Fibroblast of the aortic adventitia (primary cell): ENCODE results near the genes CD38 and TAPT1.

GRCh38 chr4:15591908-15592475, 63.2 kb downstream of the FBXL5 start:
- CAGE, long polyA plus RNA = no peak

GRCh38 chr4:15602378-15602752, 52.8 kb downstream of the FBXL5 start:
- CAGE, long polyA plus RNA = no peak

DNA sequence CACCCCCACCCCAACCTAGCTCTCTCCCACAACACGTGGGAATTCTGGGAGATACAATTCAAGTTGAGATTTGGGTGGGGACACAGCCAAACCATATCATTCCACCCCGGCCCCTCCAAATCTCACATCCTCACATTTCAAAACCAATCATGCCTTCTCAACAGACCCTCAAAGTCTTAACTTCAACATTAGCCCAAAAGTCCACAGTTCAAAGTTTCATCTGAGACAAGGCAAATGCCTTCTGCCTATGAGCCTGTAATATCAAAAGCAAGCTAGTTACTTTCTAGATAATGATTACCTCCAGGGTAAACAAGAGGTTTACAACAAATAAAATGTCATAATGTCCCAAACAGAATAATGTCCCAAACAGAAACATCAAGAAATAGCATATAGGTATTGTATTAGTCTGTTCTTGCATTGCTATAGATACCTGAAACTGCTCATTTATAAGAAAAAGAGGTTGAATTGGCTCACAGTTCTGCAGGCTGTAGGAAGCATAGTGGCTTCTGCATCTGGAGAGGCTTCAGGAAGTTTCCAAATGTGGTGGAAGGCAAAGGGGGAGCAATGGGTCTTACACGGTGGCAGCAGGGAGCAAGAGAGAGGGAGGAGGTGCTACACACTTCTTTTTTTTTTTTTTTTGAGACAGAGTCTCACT, 3.0 kb upstream of the BST1 start:
- CAGE, long polyA plus RNA = no peak

DNA sequence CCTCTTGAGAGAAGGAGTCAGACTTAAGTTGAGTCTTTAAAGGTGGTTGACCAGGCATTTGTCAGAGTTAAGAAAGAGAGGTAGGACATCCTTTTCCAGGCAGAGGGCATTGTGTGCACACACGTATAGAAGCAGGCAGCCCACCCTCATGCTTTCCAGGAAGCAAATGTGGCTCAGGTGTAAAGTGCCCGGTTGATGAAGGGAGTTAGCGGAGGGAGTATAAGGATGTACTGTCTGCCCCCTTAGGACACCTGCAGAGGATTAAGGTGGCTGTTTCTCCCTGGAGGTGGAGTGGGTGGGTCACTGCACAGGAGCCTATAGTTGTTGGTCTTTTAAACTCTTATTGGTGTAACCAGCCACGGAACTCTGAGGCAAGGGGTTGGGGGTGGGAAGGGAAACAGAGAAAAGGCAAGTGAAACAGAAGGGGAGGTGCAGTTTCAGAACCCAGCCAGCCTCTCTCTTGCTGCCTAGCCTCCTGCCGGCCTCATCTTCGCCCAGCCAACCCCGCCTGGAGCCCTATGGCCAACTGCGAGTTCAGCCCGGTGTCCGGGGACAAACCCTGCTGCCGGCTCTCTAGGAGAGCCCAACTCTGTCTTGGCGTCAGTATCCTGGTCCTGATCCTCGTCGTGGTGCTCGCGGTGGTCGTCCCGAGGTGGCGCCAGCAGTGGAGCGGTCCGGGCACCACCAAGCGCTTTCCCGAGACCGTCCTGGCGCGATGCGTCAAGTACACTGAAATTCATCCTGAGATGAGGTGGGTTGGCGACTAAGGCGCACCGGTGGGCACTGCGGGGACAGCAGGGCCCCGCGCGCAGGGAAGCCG, at the start of gene CD38:
CD38 (plus strand) TSS at position 432 of the 820 bp plus-strand sequence.
- CAGE, long polyA plus RNA = no peak

DNA sequence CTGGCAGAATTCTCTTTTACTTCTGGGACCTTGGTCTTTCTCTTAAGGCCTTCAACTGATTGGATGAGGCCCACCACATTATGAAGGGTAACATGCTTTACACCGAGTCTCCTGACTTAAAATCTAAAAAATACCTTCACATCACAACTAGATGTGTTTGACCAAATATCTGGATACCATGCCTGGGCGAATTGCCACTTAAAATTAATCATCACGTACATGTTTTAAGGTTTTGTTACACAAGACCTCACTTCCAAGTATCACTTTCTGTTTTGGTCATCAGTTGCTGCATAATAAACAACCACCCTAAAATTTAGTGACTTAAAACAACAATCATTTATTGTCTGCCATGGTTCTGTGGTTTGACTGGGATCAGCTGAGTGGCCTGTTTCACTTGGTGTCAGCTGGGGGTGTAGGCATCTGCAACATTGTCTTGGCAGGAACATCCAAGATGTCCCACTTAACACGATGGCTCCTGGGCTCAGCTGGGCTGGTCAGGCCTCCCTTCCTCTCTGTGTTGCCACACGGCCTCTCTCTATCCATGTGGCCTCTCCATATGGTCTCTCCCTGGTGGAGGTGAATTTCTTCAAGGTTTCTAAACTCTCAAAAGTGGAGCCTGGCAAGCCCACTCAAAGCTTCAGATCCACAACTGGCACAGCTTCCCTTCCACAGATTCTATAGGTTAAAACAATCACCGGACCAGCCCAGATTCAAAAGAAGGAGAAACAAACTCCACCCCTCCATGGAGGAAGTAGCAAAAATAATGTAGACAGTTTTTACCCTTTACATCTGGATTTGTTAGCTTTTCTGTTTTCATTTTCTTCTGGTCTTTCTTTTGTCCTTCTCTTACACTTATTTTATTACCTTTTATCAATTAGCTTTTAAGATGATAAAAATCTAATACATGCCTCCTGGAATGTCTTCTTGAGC, 3.7 kb downstream of the CD38 start:
- CAGE, long polyA plus RNA = no peak

DNA sequence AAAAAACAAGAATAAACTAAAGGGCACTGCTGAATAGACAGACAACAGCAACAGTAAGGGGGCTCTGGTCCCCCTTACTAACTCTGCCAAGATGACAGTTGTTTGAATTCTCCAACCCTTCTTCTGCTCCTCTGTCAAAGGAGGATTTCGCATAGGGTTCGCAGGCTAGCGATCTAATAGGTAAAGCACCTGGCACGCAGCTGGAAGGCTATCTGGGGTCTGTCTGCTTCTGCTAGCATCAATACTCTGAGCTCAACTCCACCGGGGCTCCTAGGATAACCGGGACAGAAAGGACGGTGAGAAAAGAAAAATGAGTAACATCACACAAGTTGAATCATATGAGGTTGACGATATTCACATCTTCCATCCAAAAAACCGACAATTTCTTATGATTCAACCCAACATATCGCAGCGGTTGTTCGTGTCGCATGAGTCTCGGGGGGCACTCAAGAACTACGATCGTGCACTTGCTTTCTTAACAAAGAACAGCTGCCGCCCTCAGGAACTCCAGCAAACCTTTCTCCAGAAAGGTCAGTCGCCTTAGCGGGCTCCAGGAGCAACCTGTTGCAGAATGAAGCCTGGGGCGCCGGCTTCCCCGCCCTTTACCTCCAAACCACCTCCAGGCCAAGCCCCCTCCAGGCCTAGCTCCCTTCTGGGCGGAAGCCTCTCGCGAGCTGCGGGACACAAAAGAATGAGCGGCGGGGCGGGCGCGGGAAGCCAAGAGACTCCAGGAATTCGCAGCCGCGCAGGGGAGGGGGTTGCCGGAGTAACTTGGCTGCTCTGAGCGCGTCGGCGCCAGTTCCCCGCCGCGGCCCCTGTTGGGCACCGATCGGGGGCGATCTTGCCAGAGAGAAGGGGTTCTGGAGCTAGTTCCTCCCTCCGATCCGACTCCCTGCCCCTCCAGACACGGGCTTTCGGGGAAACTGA, 1.6 kb downstream of the PROM1 start:
- CAGE, long polyA plus RNA = no peak

DNA sequence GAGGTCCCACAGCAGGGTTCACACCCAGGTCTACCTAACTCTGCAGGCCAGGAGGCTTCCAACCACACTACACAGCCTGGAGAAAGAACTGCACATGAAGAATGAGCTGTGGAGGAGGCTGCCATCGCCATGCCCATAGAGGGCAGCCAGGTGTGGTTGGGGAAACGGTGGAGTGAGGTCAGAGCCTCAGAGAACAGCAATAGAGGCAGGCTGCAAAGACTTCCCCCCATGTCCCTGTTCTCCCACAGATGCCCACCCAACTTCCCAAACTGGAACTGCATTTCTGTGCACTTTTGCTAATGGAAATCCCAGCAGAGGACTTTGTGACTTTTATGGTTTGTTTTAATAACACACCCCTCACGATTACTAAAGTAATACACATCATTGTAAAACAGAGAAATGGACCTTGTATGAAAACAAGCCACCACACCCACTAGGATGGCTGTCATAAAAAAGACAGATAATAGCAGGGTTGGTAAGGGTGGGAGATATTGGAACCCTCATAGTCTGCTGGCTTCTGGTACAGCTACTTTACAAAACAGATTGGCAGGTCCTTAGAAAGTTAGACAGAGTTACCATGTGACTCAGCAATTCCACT, 59.0 kb upstream of the PROM1 start:
- CAGE, long polyA plus RNA = no peak

- CAGE, long polyA plus RNA = no peak
Measured at GRCh38 chr4:16226376-16227443, at the start of gene TAPT1. Gene TAPT1 (minus strand): TSS chr4:16226471.

DNA sequence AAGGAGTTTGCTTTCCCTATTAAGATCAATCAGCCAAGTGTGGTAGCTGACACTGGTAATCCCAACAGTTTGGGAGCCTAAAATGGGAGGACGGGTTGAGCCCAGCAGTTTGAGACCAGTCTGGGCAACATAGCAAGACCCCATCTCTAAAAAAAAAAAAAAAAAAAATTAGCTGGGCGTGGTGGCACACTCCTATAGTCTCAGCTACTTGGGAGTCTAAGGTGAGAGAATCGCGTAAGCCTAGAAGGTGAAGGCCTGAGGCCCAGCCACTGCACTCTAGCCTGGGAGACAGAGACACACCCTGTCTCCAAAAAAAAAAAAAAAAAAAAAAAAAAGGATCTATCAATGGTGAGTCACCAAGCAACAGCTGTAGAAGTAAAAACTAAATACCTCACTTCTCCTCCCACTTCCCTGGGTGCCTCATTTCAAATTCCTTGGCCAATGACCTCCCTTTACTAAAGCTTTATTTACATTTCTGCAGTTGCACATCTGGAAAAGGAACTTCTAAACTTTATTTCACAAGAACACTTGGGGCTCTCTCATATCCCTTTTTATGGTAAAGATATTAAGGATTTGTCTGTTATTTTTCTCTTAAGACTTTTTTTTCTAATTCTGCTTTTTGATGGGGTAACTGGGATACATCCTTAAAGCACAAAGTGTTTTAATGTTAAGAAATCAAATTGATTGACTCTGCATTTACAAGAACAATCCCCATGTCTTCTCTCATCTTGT, 54.3 kb downstream of the LDB2 start:
- CAGE, long polyA plus RNA = no peak

- CAGE, long polyA plus RNA = no peak
Measured at GRCh38 chr4:16862610-16863330, 35.7 kb downstream of the LDB2 start.

GRCh38 chr4:16893397-16893696, 5.1 kb downstream of the LDB2 start:
- CAGE, long polyA plus RNA = no peak

GRCh38 chr4:17511023-17511455, 851 bp downstream of the QDPR start:
- CAGE, long polyA plus RNA = no peak

- CAGE, long polyA plus RNA = no peak
Measured at GRCh38 chr4:17515281-17515769, 360 bp downstream of the CLRN2 start.

- CAGE, long polyA plus RNA = no peak
Measured at GRCh38 chr4:17535917-17536276, 20.9 kb downstream of the CLRN2 start.

GRCh38 chr4:17550503-17550908, 26.5 kb upstream of the LAP3 start:
- CAGE, long polyA plus RNA = no peak

DNA sequence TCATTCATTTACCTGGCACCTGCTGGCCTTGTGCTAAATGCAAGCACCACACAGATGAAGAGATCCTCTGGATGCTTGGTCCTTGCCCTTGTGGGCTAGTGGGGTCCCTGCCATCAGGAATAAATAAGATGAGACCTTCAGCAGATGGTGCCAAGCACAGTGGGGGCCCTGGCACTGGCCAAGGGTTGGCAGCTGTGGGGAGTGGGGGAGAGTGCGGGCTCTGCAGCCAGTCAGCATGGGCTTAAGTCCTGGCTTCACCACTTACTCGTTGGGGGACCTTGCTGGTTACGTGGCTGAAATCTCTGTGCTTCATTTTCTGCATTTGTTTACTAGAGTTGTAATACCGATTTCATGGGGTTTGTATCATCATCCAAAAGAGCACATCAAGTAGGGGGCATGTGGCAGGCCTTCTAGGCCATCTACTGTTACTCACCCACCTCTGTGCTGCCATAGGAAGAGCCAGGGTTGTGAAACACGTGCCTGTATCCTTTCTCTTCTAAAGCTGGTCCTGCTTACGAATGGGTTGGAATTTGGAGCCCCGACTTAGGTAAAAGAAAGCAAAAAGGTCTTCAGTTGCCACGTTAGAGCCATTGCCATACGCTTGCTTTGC, 7.1 kb downstream of the LAP3 start:
- CAGE, long polyA plus RNA = no peak

GRCh38 chr4:17866140-17866570, 55.4 kb downstream of the NCAPG start:
- CAGE, long polyA plus RNA = no peak

- CAGE, long polyA plus RNA = no peak
Measured at GRCh38 chr4:17868898-17870094, 58.5 kb downstream of the NCAPG start.

- CAGE, long polyA plus RNA = no peak
Measured at GRCh38 chr4:19456300-19456588, 795.5 kb upstream of the SLIT2 start.

DNA sequence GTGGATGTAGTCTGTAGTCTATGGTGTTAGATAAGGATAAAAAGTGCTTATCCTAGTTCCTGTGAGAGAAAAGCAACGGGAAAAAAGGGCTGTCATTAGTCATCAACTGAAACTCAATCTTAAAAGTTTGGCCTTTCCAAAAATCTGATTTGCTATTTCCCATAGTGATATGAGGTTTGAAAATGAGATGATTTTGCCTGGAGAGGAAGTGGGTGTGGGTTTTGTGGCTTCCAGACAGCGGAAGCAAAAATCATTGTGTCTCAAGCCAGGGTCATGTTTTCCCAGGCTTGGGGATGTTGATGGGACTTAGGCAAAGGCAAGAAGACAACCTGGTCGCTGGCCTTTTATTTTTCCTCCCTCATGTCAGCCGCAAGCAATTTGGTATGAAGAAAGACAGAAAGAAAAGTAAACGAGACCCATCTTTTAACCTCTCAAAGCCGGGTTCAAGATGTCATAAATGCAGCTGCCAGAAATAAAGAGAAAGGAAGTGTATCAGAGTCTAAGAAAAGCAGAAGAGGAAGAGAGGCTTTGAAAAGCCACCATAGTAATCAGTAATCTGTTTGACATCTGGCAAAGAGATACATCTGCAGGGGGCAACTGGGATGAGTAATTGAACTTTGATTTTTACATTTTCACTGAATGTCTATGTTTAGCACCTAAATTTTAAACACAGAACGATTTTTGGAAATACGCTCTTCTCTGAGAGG, 521.7 kb upstream of the SLIT2 start:
- CAGE, long polyA plus RNA = no peak